ENCODE measurements around the gene RPH3AL.

GRCh38 chr17:145544-146363 lies 8.4 kb downstream of the SCGB1C2 start:
- PRO-cap = no peak

GRCh38 chr17:257714-258327 lies 76.4 kb upstream of the DOC2B start:
- PRO-cap = no peak

DNA sequence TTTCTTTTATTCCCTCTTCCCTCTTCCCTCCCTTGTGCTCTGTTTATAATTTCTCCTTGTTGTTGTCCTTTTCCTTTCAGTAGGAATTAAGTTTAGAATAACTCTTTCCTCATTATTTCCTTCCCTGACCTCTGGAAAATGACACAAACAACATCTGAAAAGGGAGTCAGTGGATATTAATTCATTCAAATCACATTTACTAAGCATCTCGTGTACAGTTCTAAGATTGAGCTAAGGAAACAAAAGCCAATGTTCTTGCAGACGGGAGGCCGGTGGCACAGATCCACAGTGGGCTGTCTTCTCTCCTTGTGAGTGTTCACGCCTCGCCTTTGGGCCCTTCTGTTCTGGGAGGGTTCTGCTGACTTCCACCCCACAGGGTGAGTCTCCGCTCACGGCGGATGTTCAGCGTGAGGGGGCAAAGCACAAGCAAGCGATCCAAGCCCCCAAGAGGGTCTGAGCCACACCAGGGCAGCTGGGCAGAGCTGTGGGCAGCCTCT lies 84.1 kb upstream of the DOC2B start:
- PRO-cap = no peak

GRCh38 chr17:266704-267182 lies 85.3 kb upstream of the DOC2B start:
- PRO-cap = no peak

GRCh38 chr17:267195-267967 lies 85.2 kb downstream of the RPH3AL start:
- PRO-cap = no peak

DNA sequence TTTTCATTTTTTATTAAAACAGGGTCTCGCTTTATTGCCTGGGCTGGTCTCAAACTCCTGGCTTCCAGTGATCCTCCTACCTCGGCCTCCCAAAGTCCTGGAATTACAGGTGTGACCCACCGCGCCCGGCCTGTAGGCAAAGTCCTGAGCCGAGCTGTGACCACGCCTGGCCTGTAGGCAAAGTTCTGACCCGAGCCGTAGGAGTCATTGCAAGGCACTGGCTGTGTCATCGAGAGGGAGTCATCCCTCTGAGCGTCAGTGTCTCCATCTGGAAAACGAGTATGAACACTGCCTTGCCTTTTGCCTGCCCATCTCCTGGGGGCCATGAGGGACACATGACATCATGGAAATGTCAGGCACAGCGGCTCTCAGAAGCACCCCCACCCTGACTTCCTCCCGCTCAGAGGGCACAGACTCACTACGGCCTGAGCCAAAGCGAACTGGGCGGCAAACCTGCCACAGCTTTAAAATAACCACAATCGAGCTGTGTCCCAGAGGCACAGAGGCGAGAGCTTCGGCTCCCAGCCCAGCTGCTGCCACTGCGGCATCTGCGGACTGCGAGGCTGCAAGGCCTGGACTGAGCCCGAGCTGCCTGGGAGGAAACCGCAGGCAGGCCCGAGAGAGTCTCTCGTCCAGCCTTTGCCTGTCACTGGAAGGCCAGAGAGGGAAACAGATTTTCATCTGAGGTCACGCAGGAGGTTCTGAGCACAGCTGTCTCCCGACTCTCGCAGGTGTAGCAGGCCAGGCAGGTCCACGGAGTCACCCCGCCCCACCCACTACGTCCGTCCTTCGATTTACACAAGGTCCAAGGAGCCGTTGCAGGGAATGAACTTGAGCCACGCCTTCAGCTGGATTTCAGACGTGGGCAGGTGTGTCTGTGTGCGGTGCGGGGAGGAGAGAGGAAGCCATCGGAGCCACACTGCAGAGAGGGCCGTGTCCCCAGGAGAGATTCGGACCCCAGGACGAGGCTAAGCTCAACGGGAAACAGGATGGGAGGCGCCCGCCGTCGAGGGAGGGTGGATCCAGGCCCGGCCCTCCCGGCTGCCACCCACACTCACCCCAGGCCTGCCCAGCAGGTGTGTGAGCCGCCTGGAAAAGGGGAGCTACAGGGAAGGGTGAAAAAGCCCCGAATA lies 50.6 kb downstream of the RPH3AL start:
- PRO-cap = unidirectional peak, plus-strand start at position 433 of the sequence; unidirectional peak, minus-strand start at position 950 of the sequence

GRCh38 chr17:330931-331927 lies 21.4 kb downstream of the RPH3AL start:
- PRO-cap = no peak

DNA sequence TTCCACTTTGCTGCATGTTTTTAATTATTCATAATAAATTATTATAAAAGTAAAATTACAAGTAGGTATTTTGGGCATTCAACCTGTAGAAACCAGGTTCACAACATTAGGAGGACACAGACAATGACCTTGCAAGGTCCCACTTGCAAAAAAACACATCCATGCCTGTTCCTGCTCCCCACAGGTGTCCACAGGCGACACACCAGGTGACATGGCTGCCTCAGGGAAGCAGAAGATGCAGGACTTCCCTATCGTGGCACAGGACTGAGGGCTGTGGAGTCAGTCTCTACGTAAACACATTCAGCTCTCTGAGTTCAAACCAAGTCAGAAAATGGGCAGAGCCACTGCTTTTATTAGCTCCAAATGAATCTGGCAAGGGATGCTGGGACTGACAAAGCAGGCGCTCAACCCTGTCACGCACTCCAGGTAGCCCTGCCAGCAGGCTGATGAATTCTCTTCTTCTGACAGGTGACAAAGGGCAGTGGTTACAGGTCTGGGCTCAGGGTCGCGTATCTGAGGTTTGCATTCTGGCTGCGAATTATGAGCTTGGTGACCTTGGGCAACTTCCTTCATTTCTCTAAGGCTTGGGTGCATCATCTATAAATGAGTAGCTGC lies 9.5 kb downstream of the RPH3AL start:
- PRO-cap = no peak

DNA sequence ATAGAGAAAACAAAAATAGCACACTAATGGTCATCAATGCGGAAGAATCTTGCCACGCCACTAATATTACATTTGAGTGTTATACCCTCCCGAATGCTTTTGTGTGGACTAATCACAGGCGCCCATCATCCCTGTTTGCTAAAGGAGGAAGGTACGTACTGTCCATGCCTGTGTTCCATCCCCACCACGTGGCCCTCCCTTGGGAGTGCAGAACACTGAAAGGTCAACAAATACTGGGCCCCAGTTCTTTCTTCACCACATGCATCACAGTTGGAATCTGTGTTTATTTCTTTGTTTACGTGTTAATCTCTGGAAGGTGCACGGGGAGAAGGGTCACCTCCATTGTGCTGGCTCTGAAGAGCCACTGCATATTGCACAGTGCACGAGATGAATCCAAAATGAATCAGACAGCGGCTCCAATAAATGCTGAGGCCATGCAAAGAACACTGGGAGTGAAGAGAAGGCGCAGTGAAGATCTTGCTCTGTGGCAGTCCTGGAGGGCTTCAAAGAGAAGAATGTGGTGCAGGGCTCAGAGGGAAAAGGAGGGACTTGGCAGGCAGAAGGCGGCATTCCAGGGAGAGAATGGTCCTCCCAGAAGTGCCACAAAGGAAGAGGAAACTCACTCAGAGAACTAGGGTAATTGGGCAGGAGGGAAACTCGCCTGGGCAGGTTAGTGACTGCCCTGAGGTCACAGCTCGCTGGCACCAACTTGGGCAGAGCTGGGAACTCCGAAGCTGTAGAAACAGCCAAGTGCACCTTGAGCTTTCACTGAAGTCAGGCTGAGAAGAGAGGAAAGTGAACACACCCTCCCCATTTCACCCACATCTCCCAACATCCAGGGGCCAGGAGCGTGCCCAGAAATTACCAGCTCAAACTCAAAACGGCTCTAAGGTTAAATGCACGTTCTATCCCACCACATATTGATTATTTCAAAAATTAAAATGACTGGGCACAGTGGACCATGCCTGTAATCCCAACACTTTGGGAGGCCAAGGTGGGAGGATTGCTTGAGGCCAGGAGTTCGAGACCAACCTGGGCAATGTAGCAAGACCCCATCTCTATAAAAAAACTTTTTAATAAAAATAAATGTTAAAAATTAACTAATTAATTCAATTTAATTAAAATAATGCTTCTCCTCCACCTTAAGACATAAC lies 3.6 kb downstream of the RPH3AL start:
- PRO-cap = unidirectional peak, plus-strand start at position 449 of the sequence

DNA sequence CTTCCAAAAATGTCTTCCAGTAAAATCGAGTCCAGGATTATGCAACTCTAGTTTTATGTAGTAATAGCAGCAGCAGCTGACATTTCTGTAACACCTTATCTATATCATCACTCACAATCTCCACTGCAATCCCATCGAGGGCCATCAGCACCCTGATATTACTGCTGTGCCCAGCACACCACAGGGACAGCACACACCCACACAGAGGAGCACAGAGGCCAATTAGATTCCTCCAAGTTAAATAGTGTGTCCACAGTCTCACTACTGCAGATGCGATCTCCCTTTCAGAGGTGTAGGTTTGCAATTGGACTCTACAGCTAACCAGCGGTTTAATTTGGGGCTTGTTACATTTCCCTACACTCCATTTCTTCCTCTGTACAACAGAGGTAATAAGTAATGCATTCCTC lies 2.9 kb downstream of the RPH3AL start:
- PRO-cap = no peak

DNA sequence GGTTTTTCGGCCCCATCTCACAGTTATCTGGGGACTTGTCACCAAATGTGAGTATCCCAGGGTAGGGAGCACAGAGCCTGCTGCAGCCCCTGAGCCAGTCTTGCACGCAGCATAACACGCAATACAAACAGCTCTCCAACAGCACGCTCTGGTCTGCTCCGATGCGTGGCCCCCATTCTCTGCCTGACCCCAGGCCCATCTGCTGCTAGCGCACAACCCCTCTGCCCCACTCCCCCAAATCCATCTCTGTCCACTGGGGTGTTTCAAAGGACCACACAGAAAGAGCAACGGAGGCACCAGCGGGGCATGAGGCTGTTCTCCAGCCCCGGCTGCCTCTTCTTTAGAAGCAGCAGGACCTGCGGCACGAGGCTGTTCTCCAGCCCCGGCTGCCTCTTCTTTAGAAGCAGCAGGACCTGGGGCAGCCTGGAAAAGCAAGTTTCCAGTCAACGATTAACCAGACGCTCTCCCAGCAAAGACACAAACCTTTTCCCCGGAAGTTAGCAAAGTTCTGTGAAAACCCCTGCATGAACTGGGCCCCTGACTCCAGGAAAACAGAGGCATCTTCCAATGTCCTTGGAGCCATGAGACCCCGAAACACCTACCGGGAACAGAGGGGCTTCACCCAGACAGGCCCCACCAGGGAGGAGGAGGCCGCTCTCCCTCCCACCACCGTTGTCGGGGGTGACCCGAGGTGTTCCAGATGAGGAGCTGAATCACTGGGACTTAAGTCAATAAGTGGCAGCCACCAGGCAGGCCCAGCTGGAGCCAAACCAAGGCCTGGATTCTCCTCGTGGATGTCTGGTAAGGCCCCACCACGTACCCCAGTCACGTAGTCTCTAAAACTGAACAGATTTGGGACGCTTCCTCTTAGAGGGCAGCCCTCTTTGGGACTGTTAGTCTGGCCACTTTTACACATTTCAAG lies at the start of gene RPH3AL:
Gene RPH3AL (minus strand): TSS at position 698 of the 922 bp plus-strand sequence.
- PRO-cap = bidirectional peak, plus-strand start at position 457 of the sequence, minus-strand start at position 399 of the sequence; unidirectional peak, minus-strand start at position 674 of the sequence

DNA sequence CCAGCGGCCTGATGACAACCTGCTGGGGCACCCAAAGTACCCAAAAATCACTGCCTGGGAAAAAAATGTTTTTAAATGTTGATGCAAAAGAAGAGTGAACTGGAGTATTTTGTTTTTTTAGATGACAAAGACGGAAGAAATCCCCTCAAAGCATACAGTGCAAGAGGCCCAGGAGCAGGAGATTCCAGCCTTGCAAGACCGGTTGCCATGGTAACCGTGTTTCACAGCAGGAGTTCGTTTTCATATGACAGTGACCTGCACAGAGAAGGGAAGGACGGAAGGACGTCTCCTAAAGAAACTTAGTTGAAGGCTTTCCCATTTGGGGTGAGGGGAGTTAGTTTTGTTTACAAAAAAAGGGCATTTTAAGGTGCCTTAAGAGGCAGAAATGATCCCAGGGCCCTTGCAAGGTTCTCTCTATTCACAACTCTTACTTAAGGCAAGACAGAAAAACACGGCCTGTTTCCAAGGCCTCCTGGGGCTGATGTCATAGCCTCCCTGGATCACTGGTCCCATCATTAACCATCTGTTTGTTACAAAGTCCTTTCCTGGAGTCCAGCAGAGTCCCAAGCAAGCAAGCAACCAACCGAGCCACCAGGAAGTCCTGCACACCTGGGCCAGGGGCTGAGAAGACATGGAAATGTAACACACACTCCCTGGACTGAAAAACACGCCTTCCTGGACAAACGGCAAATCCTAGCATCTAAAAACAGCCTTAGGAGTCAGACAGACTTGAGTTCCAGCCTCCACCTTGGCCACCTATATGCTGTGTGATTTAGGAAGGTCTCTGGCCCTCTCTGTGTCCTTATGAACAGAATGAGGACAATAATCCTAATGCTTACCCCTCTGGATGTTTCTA lies 27.3 kb upstream of the C17orf97 start:
- PRO-cap = no peak

- PRO-cap = bidirectional peak, plus-strand start at chr17:385418, minus-strand start at chr17:385420; bidirectional peak, plus-strand start at chr17:385516, minus-strand start at chr17:385470
Measured at GRCh38 chr17:385258-385717, 24.8 kb upstream of the C17orf97 start.

DNA sequence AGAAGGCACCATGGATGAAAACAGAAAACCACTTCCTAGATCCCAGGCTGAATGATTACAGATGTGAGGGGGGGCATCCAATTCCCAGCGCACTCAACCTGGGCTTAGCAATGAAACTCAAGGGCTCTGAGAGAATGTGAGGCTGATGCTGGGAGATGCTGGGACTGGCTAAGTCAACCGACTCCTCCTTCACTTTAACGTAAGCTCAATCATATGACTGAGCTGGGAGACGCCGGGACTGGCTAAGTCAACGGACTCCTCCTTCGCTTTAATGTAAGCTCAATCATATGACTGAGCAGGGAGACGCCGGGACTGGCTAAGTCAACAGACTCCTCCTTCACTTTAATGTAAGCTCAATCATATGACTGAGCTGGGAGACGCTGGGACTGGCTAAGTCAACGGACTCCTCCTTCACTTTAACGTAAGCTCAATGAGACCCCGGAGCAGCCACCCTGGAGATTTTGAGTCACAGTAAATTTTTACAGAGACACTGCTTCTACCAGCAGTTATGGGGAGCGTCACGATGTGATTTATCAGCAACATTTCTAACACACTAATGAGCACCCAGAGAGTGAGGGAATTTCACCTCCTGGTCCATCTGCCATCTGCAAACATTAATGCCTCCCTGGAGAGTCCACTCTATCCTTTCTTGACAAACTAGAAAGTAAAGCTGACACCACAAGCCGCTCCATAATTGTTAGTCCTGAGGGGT lies 125.2 kb downstream of the C17orf97 start:
- PRO-cap = bidirectional peak, plus-strand start at position 375 of the sequence, minus-strand start at position 166 of the sequence

DNA sequence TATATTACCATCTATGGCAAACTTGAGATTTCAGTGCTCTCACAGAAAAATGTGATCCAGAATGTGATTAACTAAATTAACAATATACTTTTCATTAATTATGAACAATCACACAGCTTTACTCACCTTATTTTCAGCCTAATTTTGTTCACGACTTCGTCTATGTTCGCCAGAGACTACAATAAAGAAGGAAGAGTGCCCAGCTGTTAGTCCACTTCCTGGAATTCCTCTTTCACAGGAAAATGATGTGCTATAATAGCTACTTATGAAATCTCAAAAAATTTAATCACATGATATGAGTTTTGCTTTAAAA lies 15.5 kb downstream of the VPS53 start:
- PRO-cap = no peak

DNA sequence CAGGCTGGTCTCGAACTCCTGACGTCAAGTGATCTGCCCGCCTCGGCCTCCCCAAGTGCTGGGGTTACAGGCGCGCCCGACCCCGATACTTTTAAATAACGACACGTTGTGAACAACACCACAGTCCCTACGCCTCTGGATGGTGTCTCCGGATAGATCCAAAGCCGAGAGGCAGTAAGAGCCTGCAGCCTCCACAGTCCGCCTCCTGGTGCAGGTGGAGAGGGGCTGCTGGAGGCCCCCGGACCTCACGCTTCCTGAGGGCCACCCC lies 737 bp upstream of the TLCD3A start:
- PRO-cap = no peak

- PRO-cap = no peak
Measured at GRCh38 chr17:927335-928196, 52.0 kb downstream of the NXN start.

DNA sequence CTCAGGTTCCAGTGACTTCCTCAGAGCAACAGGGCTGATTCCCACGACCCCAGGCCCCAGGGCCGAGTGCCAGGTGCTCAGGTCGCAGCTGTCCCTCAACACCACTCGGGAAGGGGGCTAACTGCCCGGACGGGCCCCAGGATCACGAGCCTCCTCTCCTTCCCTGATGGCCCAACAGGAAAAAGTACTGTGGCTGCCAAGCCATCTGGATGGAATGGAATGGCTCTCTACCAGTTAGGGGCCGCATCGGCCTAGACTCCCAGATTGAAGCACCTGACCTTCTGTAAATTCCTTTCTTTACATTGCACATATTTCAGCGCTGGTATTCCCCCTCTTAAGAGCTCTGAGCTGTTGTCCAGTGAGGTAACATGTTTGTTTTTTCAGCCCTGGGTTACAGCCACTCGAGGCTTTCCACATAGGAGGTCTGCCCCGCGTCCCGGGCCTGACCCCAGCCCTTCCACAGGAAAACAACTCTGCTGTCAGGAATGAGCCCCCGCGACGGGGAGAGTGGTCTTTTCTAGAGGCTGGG lies 24.9 kb downstream of the NXN start:
- PRO-cap = no peak

- PRO-cap = no peak
Measured at GRCh38 chr17:969707-970369, 9.7 kb downstream of the NXN start.

- PRO-cap = bidirectional peak, plus-strand start at chr17:1039709, minus-strand start at chr17:1039581
Measured at GRCh38 chr17:1038794-1039992, 42.3 kb downstream of the TIMM22 start.

All from sternocleidomastoid (tissue), 1 donor.